A172 (cell line): ENCODE measurements around the gene ARID4A.

DNA sequence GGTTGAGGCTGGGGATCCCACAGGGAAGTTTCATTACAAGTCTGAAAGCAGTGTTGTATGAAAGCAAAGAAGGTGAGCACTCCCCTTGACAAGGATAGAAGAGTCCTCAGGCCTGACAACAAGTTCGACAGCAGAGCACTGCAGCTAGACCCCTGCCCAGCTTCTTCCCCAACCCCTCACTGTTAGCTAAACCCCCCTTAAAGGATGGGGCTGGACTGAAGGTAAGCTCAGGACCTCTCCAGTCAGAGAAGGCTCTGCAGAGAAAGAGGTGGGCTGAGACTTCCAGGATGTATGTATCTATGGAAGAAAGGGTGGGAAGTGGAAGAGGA lies 43.5 kb downstream of the GCH1 start:
- RAMPAGE, long total RNA, result no peak

- RAMPAGE, long total RNA, result no peak
These were observed 14.1 kb downstream of the MAPK1IP1L start for GRCh38 chr14:55065337-55066245.

GRCh38 chr14:55102036-55102561 lies 27.0 kb upstream of the LGALS3 start:
- RAMPAGE, long total RNA, result no peak

- RAMPAGE, long total RNA, result no peak
These were observed 6.2 kb upstream of the LGALS3 start for GRCh38 chr14:55122506-55123598.

DNA sequence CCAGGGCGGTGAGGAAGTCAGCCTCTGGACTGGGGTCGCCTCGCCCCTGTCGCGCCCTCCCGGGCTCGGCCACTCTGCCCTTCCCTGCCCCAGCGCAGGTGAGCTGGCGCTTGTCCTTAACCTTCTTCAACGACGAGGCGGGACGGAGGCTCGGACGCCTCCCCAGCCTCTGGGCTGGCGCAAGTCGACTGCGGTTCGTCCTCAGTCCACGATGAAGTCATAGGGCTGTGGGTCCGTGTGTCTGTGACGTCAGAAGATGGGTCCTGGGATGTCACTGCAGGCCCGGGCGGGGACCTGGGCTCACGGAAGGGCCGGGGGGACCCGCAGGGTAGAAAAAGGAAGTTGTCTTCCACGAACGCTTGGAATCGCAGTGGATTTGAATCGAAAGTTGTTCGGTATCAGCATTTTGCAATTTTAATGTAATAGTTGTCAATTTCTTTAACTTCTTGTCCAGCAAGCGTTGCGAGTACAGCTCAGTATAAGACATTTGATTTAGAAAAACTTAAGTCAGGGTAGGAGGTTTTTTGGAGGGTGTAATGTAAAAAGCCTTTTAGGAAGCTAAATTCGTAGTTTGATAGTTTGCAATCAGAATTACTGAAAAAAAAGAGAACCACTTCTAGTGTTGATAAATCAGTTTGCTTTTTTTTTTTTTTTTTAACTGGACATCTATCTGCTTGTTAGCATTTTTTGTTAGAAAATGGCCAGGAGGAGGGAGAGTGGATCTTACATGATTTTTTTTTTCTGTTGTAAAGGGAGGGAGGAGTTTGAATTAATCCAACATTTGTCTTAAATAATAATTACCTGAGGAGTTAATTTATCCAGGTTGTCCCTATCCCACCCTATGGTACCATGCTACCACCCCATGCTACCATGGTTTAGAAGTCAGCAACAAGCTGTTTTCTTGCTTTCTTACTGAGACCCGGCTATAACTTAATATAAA lies 936 bp downstream of the FBXO34 start:
- RAMPAGE, long total RNA, result no peak

DNA sequence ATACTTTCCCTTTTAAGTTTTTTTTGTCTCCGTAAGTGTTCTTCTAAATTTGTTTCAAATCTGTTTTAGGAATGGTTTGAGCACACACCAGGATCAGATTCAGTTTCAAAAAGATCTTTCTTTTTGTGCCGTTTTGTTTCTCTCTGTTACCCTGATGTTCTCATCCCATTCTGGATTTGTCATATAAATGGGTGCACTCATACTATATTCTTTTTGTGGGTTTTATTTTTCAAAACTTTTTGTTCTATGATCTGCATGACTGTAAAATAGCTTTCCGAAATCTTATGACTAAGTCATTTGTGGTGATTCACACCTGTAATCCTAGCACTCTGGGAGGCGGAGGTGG lies 59.0 kb downstream of the FBXO34 start:
- RAMPAGE, long total RNA, result no peak

DNA sequence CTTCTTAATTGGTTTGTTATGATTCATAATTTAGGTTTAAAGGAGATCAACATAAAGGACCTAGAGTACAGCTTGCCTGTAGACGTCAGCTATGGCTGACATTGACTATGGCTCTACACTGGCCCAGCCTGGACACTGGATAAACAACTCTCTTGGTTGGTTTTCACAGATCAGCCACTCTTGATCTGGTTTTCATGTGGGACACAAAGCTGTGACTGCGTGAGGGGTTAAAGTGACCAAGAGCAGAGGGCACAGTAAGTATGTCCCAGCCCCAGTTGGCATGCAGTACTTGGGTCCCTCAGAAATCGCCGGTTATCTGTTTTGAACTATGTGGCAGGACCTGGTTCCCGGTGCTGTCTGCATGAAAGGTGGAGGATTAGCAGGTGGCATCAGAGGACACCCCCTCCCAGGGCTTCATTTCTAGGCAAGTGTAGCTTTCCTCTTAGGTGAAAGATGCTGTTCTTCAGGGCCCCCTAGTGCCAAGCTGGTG lies 57.3 kb downstream of the ATG14 start:
- RAMPAGE, long total RNA, result no peak

GRCh38 chr14:55446749-55447403 lies 6.5 kb upstream of the TBPL2 start:
- RAMPAGE, long total RNA, result no peak

- RAMPAGE, long total RNA, result no peak
These were observed 239.5 kb downstream of the KTN1 start for GRCh38 chr14:55819439-55820039.

DNA sequence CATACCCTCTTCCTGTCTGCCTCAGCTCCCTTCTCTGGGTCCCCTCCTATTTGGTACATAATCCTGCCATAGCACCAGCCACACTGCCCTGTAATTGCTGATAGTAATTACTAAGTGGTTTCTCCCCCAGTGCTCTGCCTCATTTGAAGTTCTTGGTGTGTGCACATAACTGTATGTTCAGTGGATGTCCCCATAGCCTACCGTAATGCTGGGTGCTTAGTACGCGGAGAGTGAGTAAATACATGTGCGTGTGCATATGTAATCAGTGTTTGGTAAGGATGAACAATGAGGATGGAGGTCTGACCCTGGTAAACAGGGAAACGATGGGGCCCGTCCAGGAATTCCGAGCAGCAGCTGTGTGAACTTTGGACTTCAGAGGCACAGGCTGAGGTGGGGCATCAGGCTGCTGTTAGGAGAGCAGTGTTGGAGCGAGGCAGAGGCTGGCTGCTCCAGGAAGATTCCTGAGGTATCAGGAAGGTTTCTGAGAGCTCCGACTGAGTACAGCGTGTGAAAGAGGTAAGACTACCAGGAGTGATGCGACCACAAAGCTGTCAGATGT lies 106.7 kb downstream of the PELI2 start:
- RAMPAGE, long total RNA, result no peak

GRCh38 chr14:56646973-56648171 lies 67.8 kb downstream of the TMEM260 start:
- RAMPAGE, long total RNA, result no peak

GRCh38 chr14:57009681-57010215 lies 199.5 kb upstream of the OTX2 start:
- RAMPAGE, long total RNA, result no peak

DNA sequence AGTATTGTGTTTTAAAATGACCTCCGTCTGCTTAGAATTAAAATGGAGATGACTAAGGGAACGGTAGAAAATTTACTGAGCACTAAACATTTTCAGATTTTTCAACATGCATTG lies 709 bp downstream of the AP5M1 start:
- RAMPAGE, long total RNA, result no peak

DNA sequence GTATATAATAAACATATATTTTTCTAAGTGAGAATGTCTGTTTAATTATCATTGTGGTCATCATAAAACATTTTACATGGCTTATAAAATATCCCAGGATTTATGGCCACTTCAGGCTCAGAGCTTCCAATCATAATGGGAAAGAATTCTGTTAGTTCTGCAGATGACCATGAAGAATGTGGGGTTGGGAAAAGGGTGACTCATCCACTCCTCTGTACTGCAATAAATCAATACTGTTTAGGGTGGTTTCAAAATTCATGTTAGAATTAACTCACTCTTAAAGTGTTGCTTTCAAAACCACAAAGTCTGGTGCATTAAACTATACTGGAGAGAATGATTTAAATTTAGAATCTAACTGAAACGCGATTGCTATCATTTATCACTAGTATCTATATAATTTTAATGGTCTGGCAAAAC lies 867 bp downstream of the CCDC198 start:
- RAMPAGE, long total RNA, result no peak

GRCh38 chr14:58244209-58244538 lies 469 bp upstream of the PSMA3 start:
- RAMPAGE, long total RNA, result no peak

- RAMPAGE, long total RNA, result no peak
These were observed 26.6 kb upstream of the ARID4A start for GRCh38 chr14:58271379-58272539.

GRCh38 chr14:58298318-58298998 lies at the start of gene ARID4A:
Gene ARID4A (plus strand): TSS chr14:58298555.
- RAMPAGE, long total RNA, result no peak

DNA sequence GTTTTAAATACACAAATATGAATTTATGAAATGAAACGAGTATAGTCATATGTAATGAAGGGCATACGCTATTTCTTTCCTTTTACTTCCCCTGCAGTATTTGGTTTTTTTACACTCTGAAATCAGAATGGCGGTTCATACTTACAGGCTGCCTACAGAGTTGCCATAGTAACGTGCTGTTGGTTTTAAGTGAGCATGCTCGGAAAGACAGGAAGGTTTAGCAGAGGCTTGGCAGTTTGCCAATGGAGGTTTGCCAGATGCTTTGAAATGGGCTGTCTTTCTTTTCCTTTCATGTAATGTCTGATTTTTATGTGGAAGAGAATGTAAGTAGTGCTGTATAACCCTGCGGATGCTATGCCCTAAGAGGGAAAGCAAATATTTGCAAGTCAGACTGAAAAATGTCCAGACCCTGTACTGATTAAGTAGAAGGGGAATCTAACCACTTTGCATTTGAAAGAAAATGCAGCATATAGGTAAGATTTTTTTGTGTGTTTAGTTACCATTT lies 32.7 kb downstream of the ARID4A start:
- RAMPAGE, long total RNA, result start-site peak on the plus strand centred at position 300 of the sequence, 179 bp wide, 11 and 30 reads in 2 replicates

DNA sequence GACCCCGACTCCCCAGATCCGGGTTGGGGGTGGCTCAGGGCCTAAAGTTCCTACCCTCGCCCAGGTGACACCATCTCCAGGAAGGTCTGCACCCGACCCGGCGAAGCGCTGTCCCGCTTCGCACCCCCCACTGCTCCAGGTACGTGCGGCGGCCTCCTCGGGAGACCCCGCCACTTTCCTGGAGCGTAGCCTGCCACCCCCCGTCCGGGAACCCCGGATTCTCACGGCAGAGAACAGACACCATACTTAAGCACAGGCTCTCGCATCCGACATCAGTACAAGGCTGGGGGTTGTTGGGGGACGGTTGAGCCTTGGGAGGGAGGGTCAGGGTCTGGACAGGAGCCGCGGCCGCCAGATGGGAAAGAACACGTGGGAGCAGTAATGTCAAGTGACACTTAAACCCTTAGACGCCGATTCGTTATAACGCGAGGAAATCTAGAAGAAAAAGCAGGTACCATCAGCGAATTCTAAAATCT lies 485 bp downstream of the TIMM9 start:
- RAMPAGE, long total RNA, result start-site peak on the minus strand centred at position 335 of the sequence, 80 bp wide, 24 and 123 reads in 2 replicates

DNA sequence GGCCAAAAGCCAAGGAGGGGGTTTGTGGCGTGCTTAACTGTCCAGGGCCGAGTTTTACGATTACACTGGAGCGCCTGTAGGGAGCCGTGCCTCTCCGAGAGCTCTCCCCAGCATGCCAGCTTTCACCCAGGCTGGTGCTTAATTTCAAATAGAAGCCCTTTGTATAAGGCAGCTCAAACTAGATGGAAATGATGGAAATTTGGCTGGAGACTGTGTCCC lies 1.1 kb downstream of the DACT1 start:
- RAMPAGE, long total RNA, result no peak